HepG2 (cell line): ENCODE results near the genes MCUB, CASP6 and GAR1.

- RRBS, 2 experiments = no CpG with 5 or more reads among the region's 3 CpGs
CAGE:
- cytosol, long polyA minus RNA = no peak
- cytosol, long polyA plus RNA = no peak
- long polyA plus RNA = no peak
- nucleus, long polyA minus RNA = no peak
- nucleus, long polyA plus RNA = no peak
Measured at GRCh38 chr4:107868691-107869511, 44.2 kb downstream of the SGMS2 start.

- RRBS, 2 experiments = no CpG with 5 or more reads among the region's 12 CpGs
CAGE:
- cytosol, long polyA minus RNA = no peak
- cytosol, long polyA plus RNA = no peak
- long polyA plus RNA = no peak
- nucleus, long polyA minus RNA = no peak
- nucleus, long polyA plus RNA = no peak
Measured at GRCh38 chr4:108141350-108142050, 27.2 kb downstream of the LEF1 start.

- RRBS, 2 experiments = no CpG with 5 or more reads among the region's 2 CpGs
CAGE:
- cytosol, long polyA minus RNA = no peak
- cytosol, long polyA plus RNA = no peak
- long polyA plus RNA = no peak
- nucleus, long polyA minus RNA = no peak
- nucleus, long polyA plus RNA = no peak
Measured at GRCh38 chr4:108342678-108342877, 173.8 kb upstream of the LEF1 start.

- RRBS, 2 experiments = no CpG with 5 or more reads among the region's 5 CpGs
CAGE:
- cytosol, long polyA minus RNA = no peak
- cytosol, long polyA plus RNA = no peak
- long polyA plus RNA = no peak
- nucleus, long polyA minus RNA = no peak
- nucleus, long polyA plus RNA = no peak
Measured at GRCh38 chr4:108369888-108370295, 201.2 kb upstream of the LEF1 start.

DNA sequence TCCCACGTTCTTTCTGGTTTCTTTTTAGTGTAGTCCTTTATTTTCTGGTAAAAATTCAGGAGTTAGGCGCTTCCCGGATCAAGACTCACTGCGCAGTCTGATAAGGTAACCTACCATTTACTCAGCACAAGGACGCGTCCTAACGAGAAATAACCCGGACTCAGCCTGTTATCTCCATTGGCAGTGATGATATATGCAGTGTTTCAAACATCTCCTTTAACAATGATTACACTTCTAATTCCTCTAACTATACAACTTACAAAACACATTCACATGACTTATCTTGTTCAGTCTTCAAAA is 393 bp upstream of the ETNPPL start:
- RRBS, 2 experiments = 2% methylated on average over 6 of the region's 8 CpGs
CAGE:
- cytosol, long polyA minus RNA = no peak
- cytosol, long polyA plus RNA = no peak
- long polyA plus RNA = no peak
- nucleus, long polyA minus RNA = no peak
- nucleus, long polyA plus RNA = no peak

- RRBS, 2 experiments = no CpG with 5 or more reads among the region's 3 CpGs
CAGE:
- cytosol, long polyA minus RNA = no peak
- cytosol, long polyA plus RNA = no peak
- long polyA plus RNA = no peak
- nucleus, long polyA minus RNA = no peak
- nucleus, long polyA plus RNA = no peak
Measured at GRCh38 chr4:109527175-109527494, 32.9 kb upstream of the MCUB start.

GRCh38 chr4:109559960-109560719 is at the start of gene MCUB:
Gene MCUB (plus strand): TSS chr4:109560246.
- RRBS, 2 experiments = 3 to 9% methylated on average over 16 to 21 of the region's 77 CpGs
CAGE:
- cytosol, long polyA minus RNA = no peak
- cytosol, long polyA plus RNA = no peak
- long polyA plus RNA = no peak
- nucleus, long polyA minus RNA = no peak
- nucleus, long polyA plus RNA = no peak

DNA sequence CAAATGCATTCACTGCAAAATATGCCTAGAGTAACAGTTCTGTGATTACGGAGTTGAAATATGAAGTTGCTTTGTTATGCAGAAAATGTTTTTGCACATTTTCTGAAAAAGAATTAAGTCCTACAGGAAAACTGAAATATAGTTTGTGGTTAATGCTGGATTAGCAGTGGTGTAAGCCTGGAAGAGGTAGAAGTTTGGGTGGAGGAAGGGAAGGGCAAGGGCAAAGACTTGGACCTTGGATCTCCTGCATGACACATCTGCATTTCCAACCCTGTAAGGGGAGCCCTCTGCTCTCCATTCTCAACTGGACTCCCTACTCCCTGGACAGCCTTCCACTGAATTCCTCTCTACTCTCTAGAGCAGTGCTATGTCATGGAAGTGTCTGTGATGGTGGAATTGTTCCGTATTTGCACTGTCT is 4.6 kb downstream of the CASP6 start:
- RRBS, 2 experiments = no CpG with 5 or more reads among the region's 2 CpGs
CAGE:
- cytosol, long polyA minus RNA = no peak
- cytosol, long polyA plus RNA = no peak
- long polyA plus RNA = no peak
- nucleus, long polyA minus RNA = no peak
- nucleus, long polyA plus RNA = no peak

DNA sequence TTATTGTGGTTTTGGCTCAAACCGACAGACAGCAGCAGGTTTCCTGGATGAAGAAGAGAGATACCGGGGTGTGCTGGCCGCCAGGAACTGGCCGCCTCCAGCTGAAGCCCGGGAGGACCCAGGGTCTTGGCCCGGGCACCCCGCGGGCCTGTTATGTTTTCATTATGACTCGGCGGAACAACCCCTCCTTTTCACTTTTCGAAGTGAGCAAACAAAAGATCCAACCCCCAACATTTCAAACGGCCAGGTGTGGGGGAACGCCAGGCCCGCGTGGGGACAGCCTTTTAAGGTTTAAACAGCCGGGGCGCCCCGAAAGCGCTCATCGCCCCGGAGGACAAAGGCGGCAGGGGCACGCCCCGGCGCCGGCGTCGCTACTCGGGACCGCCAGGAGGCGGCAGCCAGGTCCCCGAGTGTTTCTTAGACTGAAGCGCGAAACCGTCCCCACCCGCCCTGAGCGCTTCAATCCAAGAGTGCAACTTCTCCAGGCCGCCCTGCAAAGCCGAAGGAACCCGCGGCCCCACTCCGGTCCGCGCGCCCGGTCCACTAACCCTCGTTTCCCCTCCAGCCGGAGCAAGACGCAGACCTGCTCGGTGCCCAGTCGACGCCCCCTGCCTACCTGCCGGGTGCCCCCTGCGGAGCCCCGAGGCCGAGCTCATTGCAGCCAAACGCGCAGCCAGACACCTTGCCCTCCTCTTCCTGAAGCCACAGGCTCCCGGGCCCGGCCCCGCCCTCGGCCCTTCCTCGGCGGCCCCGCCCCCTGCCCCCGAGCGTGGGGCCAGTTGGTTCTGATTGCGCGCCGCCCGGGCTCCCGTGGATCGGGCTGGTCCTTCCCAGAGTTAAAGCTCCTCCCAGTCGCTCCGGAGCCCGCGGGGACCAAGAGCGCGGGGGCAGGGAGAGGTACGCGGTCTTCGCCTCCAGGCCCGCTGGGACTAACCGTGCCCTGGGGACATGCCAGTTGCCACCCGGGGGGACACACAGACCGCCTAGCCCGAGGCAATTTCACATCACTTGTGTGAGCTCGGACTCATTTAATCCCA is at the start of gene CASP6:
TSS of gene CASP6 (minus strand) at position 706 of the 1,037 bp plus-strand sequence.
- RRBS, 2 experiments = 1 to 2% methylated on average over 20 to 29 of the region's 88 CpGs
CAGE:
- cytosol, long polyA minus RNA = start-site peak on the minus strand centred at position 691 of the sequence, 17 bp wide, 243 reads
- cytosol, long polyA plus RNA = start-site peak on the minus strand centred at position 689 of the sequence, 14 bp wide, 56 and 50 reads in 2 replicates
- long polyA plus RNA = start-site peak on the minus strand centred at position 691 of the sequence, 33 bp wide, 181 and 122 reads in 2 replicates
- nucleus, long polyA minus RNA = start-site peak on the minus strand centred at position 760 of the sequence, 182 bp wide, 10 reads
- nucleus, long polyA plus RNA = no peak

- RRBS, 2 experiments = 1% methylated on average over 2 of the region's 54 CpGs; no CpG with 5 or more reads in 1 of the 2 experiments
CAGE:
- cytosol, long polyA minus RNA = start-site peak on the plus strand at chr4:109815525-109815548, 52 reads; start-site peak on the plus strand at chr4:109815785-109815796, 23 reads
- cytosol, long polyA plus RNA = start-site peak on the plus strand at chr4:109815518-109815548, 70 and 56 reads in 2 replicates; start-site peak on the plus strand at chr4:109815758-109815790, 134 and 159 reads in 2 replicates
- long polyA plus RNA = start-site peak on the plus strand at chr4:109815512-109815562, 37 and 100 reads in 2 replicates; start-site peak on the plus strand at chr4:109815762-109815791, 79 and 63 reads in 2 replicates
- nucleus, long polyA minus RNA = no peak
- nucleus, long polyA plus RNA = start-site peak on the plus strand at chr4:109815477-109815558, 74 and 46 reads in 2 replicates; start-site peak on the plus strand at chr4:109815758-109815817, 102 and 128 reads in 2 replicates
Measured at GRCh38 chr4:109815145-109816113, at the start of gene GAR1. Gene GAR1 (plus strand): TSS chr4:109815762.

DNA sequence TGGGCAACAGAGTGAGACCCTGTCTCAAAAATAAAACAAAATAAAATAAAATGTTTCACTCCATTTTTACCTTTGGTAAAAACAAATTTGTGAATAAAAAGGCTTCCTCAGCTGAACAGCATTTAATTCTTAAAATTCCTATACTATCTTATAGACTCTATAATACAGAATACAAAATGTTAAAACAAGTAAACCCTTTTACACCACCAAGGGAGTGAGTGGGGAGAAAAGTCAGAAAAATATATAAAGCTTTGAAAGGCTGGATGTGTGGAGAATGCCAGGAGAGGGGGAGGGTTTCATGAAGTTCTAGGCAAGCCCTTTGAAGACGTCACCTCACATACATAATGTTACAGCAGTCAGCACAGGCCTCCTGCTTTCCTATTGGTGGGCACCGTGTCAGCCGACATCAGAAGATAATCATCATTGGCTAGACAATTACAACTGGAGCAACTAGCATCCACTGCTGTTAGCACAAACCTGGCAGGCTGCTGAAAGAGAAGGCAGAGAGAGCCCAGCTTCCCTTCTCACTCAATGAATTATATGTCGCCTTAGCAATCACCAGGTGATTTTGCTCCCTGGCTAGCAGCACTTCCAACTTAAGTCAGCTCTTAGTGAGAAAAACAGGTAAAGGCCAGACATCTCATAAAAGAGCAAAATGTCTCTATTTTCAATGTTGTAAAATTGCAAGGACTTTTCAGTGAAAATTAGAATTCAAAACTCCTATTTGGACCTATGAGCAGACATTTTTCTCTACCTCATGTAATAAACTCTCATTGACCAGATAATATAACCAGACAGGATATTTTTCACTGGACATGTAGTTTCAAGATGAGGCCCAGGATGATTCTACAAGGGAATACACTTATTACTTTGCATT is 4.6 kb downstream of the ELOVL6 start:
- RRBS, 2 experiments = no CpG with 5 or more reads among the region's 4 CpGs
CAGE:
- cytosol, long polyA minus RNA = no peak
- cytosol, long polyA plus RNA = no peak
- long polyA plus RNA = no peak
- nucleus, long polyA minus RNA = no peak
- nucleus, long polyA plus RNA = no peak

DNA sequence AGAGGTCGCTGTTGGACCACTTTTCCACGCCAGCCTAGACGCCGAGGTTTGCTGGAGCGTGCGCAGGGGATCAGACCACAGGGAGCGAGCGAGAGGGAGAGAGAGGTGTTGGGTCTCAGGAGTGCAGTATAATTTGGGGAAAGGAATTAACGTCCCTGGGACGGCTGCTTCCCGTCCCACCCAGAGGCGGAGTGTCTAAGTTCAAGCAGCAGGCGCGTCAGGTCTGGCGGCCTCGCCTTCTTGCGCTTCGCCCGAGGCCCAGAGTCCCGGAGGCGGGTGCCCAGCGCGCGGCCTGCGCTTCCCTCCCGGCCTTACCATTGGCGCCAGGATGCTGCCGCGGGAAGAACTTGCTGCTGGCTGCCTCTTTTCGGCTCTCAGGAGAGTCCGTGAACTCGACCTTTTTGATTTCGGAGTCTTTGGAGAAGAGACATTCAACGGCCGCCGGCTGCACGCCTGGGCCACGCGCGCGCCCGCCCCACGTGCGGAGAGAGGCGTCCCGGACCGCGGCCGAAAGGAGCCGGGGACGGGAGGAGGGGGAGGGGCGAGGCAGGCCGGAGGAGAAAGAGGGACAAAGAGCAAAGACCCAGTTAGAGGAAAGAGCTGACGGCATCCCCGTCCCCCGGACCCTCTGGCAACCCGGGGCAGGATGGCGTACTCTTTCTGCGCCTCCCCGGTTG is 9.3 kb upstream of the PITX2 start:
- RRBS, 2 experiments = 46 to 54% methylated on average over 22 of the region's 60 CpGs
CAGE:
- cytosol, long polyA minus RNA = no peak
- cytosol, long polyA plus RNA = no peak
- long polyA plus RNA = no peak
- nucleus, long polyA minus RNA = no peak
- nucleus, long polyA plus RNA = no peak

DNA sequence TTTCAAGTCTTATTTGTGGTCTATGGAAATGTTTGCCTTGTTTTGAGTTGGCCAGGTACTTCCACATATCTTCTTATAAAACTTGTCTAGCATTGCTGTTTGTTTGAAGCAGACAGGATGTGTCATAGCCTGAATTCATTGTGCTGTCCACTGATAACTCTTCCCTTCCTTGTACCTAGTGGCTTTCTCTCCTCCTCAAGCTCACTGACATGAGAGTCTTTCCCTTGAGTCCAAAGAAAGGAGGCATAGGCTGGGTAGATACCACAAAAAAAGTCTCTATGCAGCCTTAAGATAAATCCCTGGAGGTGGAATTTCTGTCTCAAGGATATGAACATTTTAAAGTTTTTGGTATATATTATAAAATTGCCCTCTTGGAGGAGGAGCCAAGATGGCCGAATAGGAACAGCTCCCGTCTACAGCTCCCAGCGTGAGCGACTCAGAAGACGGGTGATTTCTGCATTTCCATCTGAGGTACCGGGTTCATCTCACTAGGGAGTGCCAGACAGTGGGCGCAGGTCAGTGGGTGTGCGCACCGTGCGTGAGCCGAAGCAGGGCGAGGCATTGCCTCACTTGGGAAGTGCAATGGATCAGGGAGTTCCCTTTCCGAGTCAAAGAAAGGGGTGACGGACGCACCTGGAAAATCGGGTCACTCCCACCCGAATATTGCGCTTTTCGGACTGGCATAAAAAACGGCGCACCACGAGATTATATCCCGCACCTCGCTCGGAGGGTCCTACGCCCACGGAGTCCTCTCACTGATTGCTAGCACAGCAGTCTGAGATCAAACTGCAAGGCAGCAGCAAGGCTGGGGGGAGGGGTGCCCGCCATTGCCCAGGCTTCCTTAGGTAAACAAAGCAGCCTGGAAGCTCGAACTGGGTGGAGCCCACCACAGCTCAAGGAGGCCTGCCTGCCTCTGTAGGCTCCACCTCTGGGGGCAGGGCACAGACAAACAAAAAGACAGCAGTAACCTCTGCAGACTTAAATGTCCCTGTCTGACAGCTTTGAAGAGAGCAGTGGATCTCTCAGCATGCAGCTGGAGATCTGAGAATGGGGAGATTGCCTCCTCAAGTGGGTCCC is 58.8 kb upstream of the FAM241A start:
- RRBS, 2 experiments = no CpG with 5 or more reads among the region's 29 CpGs
CAGE:
- cytosol, long polyA minus RNA = no peak
- cytosol, long polyA plus RNA = no peak
- long polyA plus RNA = no peak
- nucleus, long polyA minus RNA = no peak
- nucleus, long polyA plus RNA = no peak

DNA sequence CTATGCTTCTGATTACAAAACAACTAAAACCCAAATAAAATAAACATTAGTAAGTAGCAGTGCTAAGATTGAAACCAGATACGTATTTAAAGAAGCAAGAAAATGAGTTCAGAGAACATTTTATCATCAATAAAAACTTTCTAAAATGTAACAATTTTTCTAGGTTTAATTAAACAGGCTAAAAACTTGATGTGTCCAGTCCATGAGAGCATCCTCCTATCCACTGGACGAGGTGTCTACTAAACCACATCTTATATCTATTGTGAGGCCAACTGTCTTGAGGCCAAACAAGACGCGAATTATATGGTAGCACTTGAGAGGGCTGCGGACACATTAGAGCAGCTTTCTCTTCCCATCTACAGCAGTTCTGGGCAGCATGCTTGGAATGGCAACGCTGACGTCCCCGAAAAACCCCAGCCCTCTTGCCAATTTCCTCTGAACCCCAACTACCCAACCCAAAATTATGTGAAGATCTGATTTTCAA is 846 bp upstream of the AP1AR start:
- RRBS, 2 experiments = no CpG with 5 or more reads among the region's 8 CpGs
CAGE:
- cytosol, long polyA minus RNA = no peak
- cytosol, long polyA plus RNA = no peak
- long polyA plus RNA = no peak
- nucleus, long polyA minus RNA = no peak
- nucleus, long polyA plus RNA = no peak

DNA sequence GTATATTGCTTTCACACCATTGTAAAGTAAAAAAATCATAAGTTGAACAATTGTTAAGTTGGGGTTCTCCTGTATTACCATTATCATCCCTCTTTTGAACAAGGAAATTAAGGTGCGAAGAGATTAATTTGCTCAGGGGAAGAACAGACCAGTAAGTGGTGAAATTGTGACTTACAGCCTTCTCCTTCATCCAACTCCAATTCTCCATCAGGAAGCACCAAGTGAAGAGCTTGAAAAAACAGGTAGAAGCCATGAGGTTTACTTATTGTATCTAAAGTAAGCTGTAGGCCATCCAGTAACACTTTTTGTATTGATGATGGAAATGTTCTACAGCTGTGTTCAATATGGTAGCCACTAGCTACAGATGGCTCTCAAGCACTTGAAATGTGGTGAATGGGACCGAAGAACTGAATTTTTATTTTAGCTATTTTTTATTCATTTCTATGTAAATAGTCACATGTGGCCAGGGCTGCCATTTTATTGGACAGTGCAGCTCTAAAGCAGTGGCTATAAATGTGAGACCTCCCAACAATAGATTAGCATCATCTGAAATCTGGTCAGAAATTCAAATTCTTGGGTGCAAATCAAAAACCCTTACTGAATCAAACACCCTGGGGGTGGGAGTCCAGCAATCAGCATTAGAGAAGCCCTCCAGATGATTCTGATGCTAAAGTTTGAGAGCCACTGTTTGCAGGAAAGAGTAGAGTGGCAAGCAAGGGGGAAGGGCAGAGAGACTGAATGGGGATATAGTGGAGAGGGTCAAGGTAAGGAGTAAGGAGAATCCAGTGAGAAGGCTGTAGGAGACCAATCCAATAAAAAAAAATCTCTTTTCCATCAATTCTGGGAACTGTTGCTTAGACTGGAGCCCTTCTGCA is 87.1 kb downstream of the ALPK1 start:
- RRBS, 2 experiments = no CpG with 5 or more reads among the region's 2 CpGs
CAGE:
- cytosol, long polyA minus RNA = no peak
- cytosol, long polyA plus RNA = no peak
- long polyA plus RNA = no peak
- nucleus, long polyA minus RNA = no peak
- nucleus, long polyA plus RNA = no peak

DNA sequence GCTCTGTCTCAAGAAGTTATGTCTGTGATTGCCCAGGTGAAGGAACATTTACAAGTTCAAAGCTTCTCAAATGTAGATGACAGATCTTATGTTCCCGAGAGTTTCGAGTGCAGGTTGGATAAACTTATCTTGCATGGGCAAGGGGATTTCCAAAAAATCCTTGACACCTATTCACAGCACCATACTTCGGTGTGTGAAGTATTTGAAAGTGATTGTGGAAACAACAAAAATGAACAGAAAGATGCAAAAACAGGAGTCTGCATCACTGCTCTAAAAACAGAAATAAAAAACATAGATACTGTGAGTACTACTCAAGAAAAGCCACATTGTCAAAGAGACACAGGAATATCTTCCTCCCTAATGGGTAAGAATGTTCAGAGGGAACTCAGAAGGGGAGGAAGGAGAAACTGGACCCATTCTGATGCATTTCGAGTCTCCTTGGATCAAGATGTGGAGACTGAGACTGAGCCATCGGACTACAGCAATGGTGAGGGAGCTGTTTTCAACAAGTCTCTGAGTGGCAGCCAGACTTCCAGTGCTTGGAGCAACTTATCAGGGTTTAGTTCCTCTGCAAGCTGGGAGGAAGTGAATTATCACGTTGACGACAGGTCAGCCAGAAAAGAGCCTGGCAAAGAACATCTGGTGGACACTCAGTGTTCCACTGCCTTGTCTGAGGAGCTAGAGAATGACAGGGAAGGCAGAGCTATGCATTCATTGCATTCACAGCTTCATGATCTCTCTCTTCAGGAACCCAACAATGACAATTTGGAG is 85.0 kb downstream of the NEUROG2 start:
- RRBS, 2 experiments = no CpG with 5 or more reads among the region's 7 CpGs
CAGE:
- cytosol, long polyA minus RNA = no peak
- cytosol, long polyA plus RNA = no peak
- long polyA plus RNA = no peak
- nucleus, long polyA minus RNA = no peak
- nucleus, long polyA plus RNA = no peak

DNA sequence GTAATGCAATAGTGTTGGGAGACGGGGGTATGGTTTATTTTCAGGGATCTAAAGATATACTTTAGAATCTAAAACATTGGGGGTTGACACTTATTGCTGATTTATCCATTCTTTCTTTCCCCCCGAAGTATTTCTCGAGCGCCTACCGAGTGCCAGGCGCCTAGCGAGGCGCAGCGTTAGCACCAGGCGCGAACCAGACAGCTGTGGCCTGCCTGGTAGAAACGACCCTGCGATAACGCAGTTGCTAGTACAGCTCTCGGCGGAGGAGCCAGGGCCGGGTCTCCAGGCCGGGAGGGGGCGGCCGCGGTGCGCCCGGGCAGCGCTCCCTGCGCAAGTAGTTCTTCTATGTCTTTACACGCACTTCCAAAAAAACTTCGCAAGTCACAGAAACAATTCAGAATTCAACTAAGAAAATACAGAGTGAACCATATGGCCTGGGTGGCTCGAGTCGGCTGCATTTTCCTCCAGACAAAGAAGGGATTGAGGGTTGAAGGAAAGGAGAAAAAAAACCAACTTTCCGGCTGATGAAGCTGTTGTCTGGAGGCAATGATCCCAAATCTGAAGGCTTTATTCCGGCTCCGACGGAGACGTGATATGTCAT is 7.0 kb upstream of the NEUROG2 start:
- RRBS, 2 experiments = no CpG with 5 or more reads among the region's 34 CpGs
CAGE:
- cytosol, long polyA minus RNA = no peak
- cytosol, long polyA plus RNA = no peak
- long polyA plus RNA = no peak
- nucleus, long polyA minus RNA = no peak
- nucleus, long polyA plus RNA = no peak

GRCh38 chr4:112650251-112650651 is 13.3 kb downstream of the LARP7 start:
- RRBS, 2 experiments = no CpG with 5 or more reads among the region's 4 CpGs
CAGE:
- cytosol, long polyA minus RNA = start-site peak on the plus strand at chr4:112650471-112650531, 7 reads
- cytosol, long polyA plus RNA = no peak
- long polyA plus RNA = no peak
- nucleus, long polyA minus RNA = no peak
- nucleus, long polyA plus RNA = no peak

DNA sequence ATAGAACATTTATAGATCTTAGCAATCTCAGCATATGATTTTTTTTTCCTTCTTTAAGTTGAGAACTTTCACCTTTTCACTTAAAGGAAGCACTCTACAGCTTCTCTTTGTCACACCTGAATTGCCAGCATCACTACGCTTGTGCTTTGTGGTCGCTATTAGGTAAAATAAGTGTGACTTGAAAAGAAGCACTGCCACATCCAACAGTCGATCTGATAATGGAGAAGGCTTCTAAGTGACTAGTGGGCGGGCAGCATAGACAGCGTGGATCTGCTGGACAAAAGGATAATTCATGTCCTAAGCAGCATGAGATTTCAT is 93.2 kb upstream of the ANK2 start:
- RRBS, 2 experiments = no CpG with 5 or more reads among the region's 5 CpGs
CAGE:
- cytosol, long polyA minus RNA = no peak
- cytosol, long polyA plus RNA = no peak
- long polyA plus RNA = no peak
- nucleus, long polyA minus RNA = no peak
- nucleus, long polyA plus RNA = no peak

- RRBS, 2 experiments = no CpG with 5 or more reads among the region's 2 CpGs
CAGE:
- cytosol, long polyA minus RNA = no peak
- cytosol, long polyA plus RNA = no peak
- long polyA plus RNA = no peak
- nucleus, long polyA minus RNA = no peak
- nucleus, long polyA plus RNA = no peak
Measured at GRCh38 chr4:113035217-113035715, 14.2 kb upstream of the ANK2 start.